Mesenchymal stem cell of Wharton's jelly (primary cell): ENCODE measurements around a stretch of chr10.

DNA sequence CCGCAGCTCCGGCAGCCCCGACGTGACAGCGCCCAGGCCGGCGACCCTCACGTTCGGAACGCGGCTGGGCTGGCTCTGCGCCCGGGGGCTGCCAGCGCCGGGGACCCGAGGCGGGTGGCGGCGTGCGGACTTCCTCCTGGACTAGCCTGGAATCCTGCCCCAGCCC lies 328 bp downstream of the ITGB1 start:
- CAGE, long polyA plus RNA, result no peak

- CAGE, long polyA plus RNA, result no peak
Measured at GRCh38 chr10:32971438-32972349, 13.7 kb upstream of the ITGB1 start.

- CAGE, long polyA plus RNA, result no peak
Measured at GRCh38 chr10:32985517-32986005, 27.5 kb upstream of the ITGB1 start.

DNA sequence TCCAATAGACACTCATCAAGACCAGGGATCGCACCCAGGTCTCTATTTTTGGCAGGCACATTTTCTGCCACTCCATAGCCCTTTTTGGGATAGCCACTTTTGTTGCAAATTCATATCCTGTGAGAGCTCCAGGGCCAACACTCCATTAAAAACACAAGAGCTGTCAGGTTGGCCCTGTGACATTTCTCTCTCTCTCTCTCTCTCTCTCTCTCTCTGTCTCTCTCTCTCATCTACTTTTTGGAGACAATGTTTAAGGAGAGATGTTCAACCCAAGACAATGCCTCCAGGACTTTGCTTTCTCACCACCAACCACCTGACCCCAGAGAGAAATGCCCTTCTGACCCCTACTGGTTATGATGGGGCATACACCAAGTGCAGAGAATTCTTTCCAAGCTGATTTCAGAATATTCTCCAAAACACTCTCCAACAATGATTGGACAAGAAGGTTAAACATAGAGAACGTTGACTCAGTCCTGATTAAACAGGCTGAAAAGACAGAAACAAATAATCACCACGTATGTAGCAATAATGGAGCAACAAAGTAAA lies 178.7 kb downstream of the NRP1 start:
- CAGE, long polyA plus RNA, result no peak

- CAGE, long polyA plus RNA, result no peak
Measured at GRCh38 chr10:33191236-33191483, 143.3 kb downstream of the NRP1 start.

DNA sequence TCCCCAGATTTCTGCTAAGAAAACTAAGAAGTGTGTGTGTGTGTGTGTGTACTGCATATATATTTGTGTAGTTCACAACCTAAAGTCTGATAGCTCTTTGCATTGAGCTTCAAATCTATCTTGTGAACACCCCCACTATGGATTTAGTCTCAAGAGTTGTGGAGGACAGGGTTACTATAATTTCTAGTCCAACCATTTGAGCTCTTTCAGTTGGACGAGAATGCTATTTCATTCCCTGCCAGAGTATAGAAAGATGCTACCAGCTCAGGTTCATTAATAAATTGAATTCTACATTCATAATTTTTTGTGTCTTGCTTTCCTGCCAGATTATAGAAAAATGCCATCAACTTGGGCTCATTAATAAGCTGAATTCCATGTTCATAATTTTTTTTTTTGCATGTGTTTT lies 1.6 kb downstream of the NRP1 start:
- CAGE, long polyA plus RNA, result no peak

GRCh38 chr10:33334712-33335700 lies 539 bp upstream of the NRP1 start:
- CAGE, long polyA plus RNA, result no peak

- CAGE, long polyA plus RNA, result no peak
Measured at GRCh38 chr10:34538050-34538442, 277.1 kb downstream of the PARD3 start.

GRCh38 chr10:34654561-34655929 lies 160.1 kb downstream of the PARD3 start:
- CAGE, long polyA plus RNA, result no peak

DNA sequence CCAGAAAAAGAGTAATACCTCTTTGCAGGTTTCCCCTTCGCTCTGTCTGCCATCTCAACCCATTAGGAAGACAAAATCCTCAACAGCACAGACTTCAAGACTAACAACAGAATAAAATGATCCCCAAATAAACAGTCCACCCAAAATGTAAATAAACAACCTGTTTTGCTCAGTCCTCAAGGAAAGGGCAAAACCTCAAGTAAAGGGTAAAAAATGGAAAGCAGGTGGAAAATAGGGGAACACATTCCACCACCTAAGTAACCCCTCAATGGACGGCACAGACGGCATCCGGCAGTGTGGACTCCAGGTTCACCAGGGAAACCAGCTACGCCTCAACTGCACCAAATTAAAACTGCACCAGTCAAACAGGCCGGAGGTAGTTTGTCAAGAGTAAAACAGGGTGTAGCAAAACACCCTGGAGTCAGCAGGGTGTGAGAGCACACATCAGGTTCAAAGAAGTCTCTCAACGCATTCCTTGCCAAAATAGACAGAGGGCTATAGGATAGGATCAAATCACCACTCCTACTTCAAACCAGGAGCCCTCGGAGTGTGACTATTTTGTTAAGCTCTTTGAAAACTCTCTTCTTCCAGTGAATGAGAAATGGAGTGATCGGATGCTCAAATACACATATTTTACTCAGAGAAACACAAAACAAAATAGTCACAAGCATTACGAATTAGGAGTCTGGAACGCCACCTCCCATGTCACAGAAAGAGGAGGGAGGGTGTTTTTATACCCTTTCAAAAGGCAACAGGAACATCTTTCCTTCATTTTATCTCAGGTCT lies 136.0 kb downstream of the PARD3 start:
- CAGE, long polyA plus RNA, result no peak

- CAGE, long polyA plus RNA, result no peak
Measured at GRCh38 chr10:34758210-34758717, 56.8 kb downstream of the PARD3 start.

- CAGE, long polyA plus RNA, result no peak
Measured at GRCh38 chr10:34760346-34760963, 54.6 kb downstream of the PARD3 start.

DNA sequence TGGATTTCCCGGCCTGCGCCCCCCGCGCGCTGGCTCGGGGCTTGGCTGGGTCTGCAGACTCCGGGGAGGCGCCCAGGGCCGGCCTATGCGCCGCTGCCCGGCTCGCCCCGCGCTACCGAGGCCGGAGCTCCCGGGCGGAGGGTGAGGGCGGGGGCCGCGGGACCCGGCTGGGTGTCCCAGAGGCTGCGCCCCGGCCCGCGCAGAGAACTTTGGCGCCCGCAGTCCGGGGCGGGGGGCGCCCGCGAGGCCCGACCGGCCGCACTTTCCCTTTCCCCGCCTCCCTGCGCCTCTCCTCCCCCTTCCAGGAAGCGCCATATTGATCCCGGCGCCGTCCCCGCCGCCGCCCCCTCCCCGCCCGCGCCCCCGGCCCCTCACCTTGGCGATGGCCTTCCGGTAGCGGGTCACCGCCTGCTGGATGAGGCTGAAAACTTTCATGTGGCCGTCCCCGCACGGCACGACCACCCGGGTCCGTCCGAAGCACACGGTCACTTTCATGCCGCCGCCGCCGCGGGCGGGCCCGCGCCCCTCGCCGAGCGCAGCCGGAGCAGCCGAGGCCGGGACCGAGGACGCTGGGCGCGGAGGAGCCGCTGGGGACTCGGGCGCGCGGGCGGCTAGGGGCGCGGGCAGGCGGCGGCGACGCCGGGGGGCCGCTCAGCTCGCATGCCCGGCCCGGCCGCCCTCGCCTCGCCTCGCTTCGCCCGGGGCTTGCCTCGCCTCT lies 436 bp downstream of the PARD3 start:
- CAGE, long polyA plus RNA, result no peak

GRCh38 chr10:34905969-34906568 lies 91.0 kb upstream of the PARD3 start:
- CAGE, long polyA plus RNA, result no peak

DNA sequence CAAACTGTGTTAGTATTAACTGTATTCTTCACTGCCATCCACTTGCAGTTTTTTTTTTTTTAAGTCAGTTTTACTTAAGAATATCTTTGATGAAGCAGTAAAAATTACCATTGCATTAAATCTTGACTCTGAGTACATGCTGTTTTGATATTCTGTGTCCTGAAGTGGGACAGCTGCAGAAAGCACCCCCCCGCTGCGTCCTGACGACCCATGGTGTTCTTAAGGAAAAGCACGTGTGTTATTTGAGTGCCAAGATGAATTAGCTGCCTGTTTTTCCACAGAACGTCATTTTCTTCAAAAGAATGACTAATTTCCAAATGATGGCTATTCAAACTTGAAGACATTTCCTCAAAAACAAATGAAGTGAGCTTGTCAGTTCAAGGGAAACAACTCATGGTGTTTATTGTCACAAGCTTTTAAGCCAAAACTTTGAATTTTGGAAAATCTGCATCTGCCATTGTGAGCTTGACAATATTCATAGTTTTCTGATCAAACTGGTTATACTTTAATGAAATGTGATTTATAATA lies 45.9 kb downstream of the CREM start:
- CAGE, long polyA plus RNA, result no peak

DNA sequence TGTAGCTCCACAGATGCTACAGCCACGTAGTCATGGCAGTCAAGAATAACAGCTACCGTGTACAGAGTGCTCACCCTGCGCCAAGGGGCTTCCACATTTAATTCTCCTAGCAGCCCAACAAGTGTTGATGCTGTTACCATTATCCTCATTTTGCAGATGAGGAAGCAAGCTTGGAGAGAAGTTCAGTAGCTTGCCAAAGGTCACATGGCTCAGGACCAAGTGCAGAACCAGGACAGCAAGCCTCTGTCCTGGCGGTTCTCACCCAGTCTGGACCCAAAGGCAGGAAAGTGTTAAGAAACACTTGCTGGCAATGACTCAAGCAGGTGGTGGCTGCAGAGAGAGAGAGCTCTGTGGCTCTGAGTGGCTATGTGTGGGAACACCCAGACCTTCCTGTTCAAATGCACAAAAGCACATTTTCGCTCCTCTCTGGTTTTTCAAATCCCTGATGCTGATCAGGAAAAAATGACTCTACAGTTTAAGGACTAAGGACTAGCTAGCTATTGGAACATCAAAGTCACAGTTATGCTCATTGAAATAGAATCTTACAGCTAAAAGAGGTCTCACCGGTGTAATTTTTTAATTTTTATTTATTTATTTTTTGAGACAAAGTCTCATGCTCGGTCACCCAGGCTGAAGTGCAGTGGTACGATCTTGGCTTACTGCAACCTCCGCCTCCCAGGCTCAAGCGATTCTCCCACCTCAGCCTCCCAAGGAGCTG lies 89.9 kb downstream of the CREM start:
- CAGE, long polyA plus RNA, result no peak

DNA sequence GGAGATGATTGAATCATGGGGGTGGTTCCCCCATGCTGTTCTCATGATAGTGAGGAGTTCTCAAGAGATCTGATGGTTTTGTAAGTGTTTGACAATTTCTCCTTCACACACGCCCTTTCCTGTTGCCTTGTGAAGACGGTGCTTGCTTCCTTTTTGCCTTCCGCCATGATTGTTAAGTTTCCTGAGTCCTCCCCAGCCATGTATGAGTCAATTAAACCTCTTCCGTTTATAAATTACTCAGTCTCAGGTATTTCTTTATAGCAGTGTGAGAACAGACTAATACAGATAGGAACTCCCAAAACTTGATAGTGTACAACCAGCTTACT lies 98.6 kb downstream of the CREM start:
- CAGE, long polyA plus RNA, result no peak

- CAGE, long polyA plus RNA, result no peak
Measured at GRCh38 chr10:35341365-35341669, 5.0 kb downstream of the CCNY start.

DNA sequence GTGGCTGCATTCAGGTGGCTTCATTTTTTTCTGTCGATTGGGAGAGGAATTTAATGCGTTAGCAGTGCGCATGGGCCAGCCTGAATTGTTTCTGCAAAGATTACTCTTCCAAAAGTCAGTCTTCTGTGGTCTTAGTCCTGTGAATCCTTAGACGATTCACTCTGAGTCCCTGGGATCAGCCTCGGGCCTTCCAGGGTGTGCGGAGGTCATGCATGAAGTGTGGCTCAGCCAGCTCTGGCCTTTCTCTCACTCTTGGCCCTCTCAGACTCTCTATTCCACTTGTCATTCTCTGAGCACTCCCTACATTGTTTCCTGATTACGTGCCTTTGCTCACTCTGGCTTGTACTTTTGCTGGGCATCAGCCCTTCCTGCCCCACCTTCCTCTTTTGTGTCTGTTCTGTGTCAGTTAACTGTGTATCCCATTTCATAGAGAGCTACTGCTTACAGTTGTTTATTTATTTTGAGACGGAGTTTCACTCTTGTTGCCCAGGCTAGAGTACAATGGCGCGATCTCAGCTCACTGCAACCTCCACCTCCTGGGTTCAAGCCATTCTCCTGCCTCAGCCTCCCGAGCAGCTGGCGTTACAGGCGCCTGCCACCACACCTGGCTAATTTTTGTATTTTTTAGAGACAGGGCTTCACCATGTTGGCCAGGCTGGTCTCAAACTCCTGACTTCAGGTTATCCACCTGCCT lies 36.1 kb downstream of the CCNY start:
- CAGE, long polyA plus RNA, result no peak

DNA sequence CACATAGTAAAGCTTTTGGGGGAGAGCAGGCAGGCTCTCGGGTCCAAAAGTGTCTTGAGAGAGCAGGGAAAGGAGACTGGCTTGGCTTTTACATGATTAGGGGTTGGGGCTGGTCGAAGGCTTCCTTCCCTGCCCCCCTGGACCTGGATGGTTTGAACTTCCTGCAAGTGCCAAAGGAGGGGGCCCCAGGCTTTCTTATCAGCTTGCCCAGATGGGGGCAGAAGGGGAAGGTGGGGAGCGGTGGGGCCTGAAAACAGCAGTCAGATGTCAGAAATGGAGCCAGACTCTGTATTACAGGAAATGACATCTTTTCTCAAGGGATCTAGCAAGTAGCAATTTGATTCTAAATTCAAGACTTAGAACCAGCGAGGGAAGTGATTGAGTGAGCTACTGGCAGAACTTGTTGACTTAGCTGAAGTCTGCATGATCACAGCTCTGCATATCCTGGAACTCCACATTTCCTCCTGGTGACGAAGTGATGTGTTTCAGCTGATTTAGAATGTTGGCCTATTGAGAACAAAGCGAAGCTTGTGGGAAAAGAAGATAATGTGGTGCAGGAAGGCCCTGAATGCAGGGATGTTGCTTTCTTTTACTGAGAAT lies 43.0 kb downstream of the CCNY start:
- CAGE, long polyA plus RNA, result no peak